ENCODE data around the genes SLC26A9 and RHEX.

DNA sequence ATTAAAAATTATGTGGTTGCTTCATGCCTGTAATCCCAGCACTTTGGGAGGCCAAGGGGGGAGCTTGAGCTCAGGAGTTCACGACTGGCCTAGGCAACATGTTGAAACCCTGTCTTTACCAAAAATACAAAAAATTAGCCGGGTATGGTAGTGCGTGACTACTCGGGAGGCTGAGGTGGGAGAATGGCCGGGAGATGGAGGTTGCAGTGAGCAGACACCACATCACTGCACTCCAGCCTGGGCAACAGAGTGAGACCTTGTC lies 2.1 kb downstream of the ELK4 start:
- PRO-cap = no peak
- RAMPAGE, long total RNA, 2 experiments = no peak in any of the 2 experiments

GRCh38 chr1:205639376-205639898 lies 7.6 kb upstream of the ELK4 start:
- PRO-cap = no peak
- RAMPAGE, long total RNA, 2 experiments = no peak in any of the 2 experiments

GRCh38 chr1:205676418-205676961 lies 3.8 kb downstream of the SLC45A3 start:
- PRO-cap = no peak
- RAMPAGE, long total RNA, 2 experiments = no peak in any of the 2 experiments

- PRO-cap = no peak
- RAMPAGE, long total RNA, 2 experiments = no peak in any of the 2 experiments
Observed at GRCh38 chr1:205712497-205713163, 32.3 kb upstream of the SLC45A3 start.

DNA sequence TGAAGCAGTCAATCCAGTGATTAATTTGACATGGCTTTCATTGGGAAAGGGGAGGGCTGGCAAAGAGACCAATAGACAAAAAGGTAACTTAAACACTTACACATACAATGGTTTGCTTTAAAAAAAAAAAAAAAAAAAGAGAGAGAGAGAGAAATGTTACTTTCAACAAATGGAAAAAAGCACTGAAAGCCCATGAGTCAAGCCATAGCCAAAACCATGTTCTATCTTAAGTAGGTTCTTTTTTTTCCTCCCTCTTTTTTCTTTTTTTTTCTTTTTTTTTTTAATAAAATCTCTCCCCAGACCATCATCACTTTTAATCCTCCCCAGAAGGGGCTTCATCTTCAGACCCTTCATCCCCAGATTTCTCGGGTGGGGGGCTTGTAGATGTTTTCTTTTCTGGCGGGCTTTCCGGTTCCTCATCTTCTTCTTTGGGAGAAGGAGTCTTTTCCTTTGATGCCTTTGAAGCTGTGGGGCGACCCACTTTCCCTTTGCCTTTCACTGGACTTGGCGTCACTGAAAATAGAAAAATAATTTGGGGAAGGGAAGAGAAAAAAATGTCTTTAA lies 31.9 kb downstream of the NUCKS1 start:
- PRO-cap = no peak
- RAMPAGE, long total RNA, 2 experiments = start-site peak on the minus strand in 1 of 2 experiments, centred at position 481 of the sequence, 43 reads per replicate

- PRO-cap = no peak
- RAMPAGE, long total RNA, 2 experiments = start-site peak on the minus strand in 1 of 2 experiments, at chr1:205913520-205913783 at its widest, 5 reads per replicate
Observed at GRCh38 chr1:205913370-205914103, 29.7 kb downstream of the SLC26A9 start.

DNA sequence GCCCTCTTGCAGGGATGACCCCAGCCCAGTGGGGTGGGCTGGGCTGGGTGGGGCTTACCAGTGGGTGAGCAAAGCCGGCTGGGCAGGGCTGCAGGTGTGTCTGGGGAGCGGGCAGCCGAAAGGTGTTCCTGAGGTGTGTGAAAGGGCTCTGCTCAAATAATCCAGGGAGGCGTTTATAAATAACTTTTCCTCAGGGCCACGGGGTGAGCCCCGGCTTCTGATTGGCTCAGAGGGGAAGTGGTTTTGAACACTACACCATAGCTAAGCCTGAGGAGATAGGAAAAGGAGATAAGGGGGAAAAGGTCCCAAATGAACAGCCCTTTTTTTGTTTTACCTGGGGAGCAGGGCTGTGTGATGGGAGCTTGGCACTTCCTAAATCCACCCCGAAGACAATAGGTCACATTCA lies at the start of gene SLC26A9:
Gene SLC26A9 (minus strand): TSS at position 150 of the 406 bp plus-strand sequence.
- PRO-cap = no peak
- RAMPAGE, long total RNA, 2 experiments = no peak in any of the 2 experiments

GRCh38 chr1:206052575-206053670 lies at the start of gene RHEX:
Gene RHEX (plus strand): TSS chr1:206053173.
- PRO-cap = no peak
- RAMPAGE, long total RNA, 2 experiments = no peak in any of the 2 experiments

GRCh38 chr1:206204744-206205297 lies 1.5 kb downstream of the SRGAP2 start:
- PRO-cap = unidirectional peak, plus-strand start at chr1:206205161; unidirectional peak, minus-strand start at chr1:206205187
- RAMPAGE, long total RNA, 2 experiments = no peak in any of the 2 experiments

- PRO-cap = no peak
- RAMPAGE, long total RNA, 2 experiments = no peak in any of the 2 experiments
Observed at GRCh38 chr1:206514617-206515391, 7.5 kb downstream of the RASSF5 start.

DNA sequence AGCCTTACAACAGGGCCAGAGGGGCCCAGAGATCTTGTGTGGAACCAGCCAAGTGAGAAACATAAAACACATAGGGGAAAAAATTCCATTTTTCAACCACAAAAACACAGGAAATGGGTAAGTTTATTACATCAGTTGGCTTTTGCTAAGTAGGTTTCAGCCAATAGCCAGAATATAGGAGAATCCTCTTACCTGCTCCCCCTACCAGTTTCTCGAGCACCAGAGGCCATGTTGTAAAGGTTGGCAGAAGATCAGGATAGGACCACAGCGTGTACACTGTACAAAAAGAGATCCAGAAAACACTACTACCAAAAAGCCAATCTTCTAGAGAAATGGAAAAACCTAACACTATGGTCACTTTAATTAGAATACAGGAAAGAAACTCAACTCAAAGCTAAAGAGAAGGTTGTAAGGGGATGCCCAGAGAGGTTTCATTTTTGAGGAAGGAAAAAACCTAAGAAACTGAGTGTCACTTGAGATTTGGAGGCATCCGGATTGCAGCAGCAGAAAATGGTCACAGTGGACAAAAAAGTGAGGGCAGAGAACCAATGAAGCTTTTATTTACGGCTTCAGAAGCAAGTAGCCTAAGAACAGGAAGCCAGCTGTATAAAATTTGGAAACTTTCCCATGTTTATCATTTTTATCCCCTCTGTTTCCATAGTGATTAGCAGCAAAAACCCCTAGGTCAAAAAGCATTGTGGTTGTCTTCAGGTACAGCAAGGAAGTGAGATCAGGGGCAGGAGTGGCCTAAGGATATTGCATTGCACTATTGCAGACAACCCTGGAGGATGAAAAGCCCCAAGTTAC lies 2.9 kb downstream of the EIF2D start:
- PRO-cap = no peak
- RAMPAGE, long total RNA, 2 experiments = no peak in any of the 2 experiments

GRCh38 chr1:206658210-206658874 lies 23.0 kb downstream of the DYRK3 start:
- PRO-cap = no peak
- RAMPAGE, long total RNA, 2 experiments = no peak in any of the 2 experiments

- PRO-cap = no peak
- RAMPAGE, long total RNA, 2 experiments = no peak in any of the 2 experiments
Observed at GRCh38 chr1:206672084-206672724, 12.5 kb upstream of the MAPKAPK2 start.

DNA sequence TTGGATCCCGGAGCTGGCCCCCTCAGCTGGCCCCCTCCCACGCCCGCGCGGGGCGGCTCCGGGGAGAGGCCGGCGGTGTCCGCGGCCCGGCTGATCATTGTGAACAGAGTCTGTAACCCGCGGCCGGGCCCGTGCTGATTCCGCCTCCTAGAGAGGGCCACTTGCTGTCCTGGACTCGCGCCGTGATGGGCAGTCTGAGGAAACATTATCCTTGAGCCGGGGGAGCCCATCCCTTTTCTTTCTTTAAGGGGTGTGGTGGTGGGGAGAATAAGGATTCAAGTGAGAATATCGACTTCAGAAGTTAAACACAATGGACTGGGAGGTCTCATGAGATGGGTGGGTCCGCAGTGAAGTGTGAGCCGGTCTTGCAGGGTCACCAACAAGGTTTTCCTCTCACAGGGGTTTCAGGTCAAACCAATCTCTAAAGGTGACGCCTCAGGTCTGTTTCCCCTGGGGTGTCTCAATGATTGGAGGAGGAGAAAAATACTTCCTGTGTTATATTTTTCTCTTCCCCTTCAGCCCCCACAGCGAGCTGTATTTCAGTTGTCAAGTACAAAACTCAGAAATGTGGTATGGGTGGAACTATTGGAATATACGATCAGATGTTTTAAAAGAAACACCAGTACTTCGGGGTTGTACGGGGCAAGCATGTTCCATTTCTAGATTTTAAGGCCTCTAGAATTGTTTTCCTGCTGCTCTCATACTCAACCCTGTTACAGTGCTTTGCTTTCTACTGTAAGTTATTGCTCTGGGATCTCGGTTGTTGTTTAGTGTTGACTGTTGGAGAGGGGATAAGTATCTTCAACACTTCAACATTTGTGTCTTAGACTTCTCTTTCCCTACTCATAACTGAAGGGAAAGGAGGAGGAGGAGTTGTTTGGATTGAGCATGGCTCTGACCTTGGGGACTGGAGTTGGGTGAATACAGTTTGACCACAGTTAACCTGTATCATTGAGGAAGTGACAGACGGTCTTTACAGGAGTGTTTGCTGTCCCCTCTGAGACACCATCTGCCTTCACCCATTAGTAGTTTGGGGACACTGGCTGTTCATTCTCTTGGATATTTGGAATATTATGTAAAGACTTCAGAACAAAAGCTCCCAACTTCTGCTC lies 1.8 kb downstream of the MAPKAPK2 start:
- PRO-cap = bidirectional peak, plus-strand start at position 106 of the sequence, minus-strand start at position 99 of the sequence; bidirectional peak, plus-strand start at position 160 of the sequence, minus-strand start at position 177 of the sequence
- RAMPAGE, long total RNA, 2 experiments = start-site peak on the plus strand in 1 of 2 experiments, centred at position 631 of the sequence, 6 reads per replicate

DNA sequence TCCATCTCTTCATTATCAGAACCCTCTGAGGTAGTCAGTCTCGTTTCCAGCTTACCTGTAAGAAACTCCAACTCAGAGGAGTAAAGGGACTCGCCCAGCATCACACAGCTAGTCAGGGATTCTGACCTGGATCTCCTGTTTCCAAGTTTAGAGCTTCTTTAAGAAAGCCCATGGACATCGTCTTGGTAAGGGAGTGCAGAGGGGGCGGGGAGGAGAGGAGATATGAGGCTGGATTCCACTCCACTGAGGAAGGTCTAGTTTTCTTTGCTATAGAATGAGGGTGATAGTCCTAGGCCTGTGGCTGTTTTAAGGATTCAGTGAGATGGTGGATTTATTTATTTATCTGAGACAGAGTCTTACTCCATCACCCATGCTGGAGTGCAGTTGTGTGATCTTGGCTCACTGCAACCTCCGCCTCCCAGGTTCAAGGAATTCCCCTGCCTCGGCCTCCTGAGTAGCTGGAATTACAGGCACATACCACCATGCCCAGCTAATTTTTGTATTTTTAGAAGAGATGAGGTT lies 34.2 kb upstream of the IL19 start:
- PRO-cap = no peak
- RAMPAGE, long total RNA, 2 experiments = no peak in any of the 2 experiments

DNA sequence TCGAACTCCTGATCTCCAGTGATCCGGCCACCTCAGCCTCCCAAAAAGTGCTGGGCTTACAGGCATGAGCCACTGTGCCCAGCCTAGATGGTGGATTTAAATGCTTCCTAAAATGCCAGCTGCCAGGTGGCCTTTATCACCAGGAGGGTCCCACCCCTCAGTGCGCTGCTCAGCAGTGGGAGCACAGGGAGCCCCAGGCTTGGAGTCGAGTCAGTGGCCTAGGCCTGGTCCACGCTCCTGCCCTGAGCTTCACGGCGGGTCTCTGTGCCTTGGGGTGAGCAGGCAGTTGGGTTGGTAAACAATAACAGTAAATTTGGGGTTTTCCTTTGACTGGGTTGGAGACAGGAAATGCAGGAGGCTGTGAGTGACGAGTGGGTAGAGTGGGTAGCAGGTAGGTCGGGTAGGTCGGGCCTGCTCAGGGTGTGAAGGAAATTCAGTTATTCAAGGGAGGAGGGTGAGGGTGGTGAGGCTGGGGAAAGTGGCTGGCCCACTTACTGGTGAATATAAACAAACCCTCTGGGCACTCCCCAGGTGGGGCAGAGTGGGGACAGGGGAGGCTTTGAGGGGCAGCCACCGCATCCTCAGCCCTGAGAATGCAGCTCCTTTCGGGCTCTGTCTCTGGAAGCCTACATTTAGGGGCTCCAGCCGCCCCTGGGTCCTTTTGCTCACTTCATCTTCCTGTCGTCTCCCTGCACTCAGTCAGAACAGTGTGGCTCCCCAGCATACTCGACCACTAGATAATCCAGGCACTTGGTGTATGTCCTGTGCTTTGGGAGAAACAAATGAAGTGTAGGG lies 33.5 kb upstream of the IL19 start:
- PRO-cap = no peak
- RAMPAGE, long total RNA, 2 experiments = no peak in any of the 2 experiments

DNA sequence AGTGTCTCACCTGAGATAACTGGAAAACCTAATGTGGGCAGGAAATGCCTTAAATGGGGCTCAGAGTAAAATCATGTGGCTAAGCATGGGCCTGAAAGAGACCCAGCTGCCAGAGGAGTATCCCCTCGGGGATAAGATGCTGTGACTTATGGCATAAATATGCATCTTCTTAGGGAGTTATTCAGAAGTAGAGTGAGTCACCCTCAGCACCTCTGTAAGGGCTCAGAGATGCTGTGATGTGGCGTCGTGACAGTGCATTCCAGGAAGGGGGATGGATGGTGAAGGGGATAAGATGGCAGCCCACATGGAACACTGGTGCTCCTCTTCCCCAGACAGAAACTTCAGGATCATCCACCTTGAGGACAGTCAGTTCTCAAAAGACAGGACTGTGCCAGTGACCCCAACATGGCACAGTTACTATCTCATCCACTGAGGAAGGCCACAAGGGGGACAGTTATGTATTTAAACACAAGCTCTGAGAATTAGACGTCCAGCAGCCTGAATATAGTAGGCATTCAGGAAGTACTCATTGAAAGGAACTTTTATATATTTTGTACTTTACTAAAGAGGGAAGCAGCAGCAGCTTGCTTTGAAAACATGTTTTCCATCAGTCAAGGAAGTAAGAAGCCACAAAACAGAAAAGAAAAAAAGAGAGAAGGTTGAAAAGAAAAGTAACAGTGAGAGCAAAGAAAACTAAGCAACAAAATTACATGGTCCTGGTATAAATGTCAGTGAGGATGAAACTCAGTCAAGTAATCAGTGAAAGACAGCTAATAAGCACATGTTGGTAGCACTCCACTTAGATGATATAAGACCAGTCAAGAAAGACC lies 8.3 kb downstream of the IL24 start:
- PRO-cap = no peak
- RAMPAGE, long total RNA, 2 experiments = no peak in any of the 2 experiments

GRCh38 chr1:206940225-206940775 lies 6.0 kb downstream of the PIGR start:
- PRO-cap = no peak
- RAMPAGE, long total RNA, 2 experiments = no peak in any of the 2 experiments

DNA sequence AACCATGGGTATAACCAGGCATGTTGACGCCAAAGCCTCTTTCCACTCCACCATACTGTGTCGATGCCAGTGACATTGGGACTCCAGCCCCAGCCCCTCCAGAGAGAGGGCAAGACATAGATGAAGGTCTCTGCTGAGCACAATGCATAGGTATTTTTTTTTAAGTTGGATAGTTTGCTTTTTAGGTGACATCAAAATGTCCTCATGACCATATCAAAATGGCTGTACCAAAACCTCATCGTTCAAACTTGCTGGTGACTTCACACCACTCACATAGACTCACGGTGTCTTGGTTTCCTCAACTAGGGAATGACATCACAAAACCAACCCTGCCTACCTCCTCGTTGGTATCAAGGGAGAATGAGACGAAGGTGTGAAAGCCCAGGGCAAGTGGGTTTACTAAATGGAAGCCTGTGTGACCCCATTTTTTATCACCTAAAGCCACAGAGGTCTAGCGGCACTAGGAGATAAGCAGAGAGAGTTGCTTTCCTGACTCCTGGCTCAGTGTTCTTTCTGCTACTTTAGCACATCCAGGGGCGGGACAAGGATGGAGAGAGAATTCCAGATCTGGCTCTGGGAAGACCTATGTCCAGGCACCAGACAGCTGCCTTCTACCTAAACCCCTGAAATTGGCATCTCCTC lies 1.5 kb downstream of the PIGR start:
- PRO-cap = no peak
- RAMPAGE, long total RNA, 2 experiments = no peak in any of the 2 experiments

- PRO-cap = unidirectional peak, minus-strand start at chr1:206992979
- RAMPAGE, long total RNA, 2 experiments = no peak in any of the 2 experiments
Observed at GRCh38 chr1:206992707-206993265, 22.5 kb upstream of the FCAMR start.